K562 (cell line): ENCODE measurements around a stretch of chr18.

GRCh38 chr18:22168231-22168970 is 988 bp upstream of the GATA6 start:
- RAMPAGE, long total RNA = no peak
- RRBS = no CpG with 5 or more reads among the region's 42 CpGs
PRO-cap:
- standard = no peak
- CoPRO, capped RNA only, 2 experiments = no peak in any of the 2 experiments
- CoPRO, capped and uncapped RNA, 2 experiments = no peak in any of the 2 experiments
- CoPRO, uncapped RNA only, 2 experiments = no peak in any of the 2 experiments
CAGE:
- cytosol, long polyA plus RNA = no peak
- long polyA plus RNA = no peak
- nucleolus, long total RNA = no peak
- nucleus, long polyA plus RNA = no peak

DNA sequence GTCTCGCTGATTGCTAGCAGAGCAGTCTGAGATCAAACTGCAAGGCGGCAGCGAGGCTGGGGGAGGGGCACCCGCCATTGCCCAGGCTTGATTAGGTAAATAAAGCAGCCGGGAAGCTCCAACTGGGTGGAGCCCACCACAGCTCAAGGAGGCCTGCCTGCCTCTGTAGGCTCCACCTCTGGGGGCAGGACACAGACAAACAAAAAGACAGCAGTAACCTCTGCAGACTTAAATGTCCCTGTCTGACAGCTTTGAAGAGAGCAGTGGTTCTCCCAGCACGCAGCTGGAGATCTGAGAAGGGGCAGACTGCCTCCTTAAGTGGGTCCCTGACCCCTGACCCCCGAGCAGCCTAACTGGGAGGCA is 112.3 kb upstream of the CTAGE1 start:
- RAMPAGE, long total RNA = no peak
- RRBS = no CpG with 5 or more reads among the region's 7 CpGs
PRO-cap:
- standard = no peak
- CoPRO, capped RNA only, 2 experiments = no peak in any of the 2 experiments
- CoPRO, capped and uncapped RNA, 2 experiments = no peak in any of the 2 experiments
- CoPRO, uncapped RNA only, 2 experiments = no peak in any of the 2 experiments
CAGE:
- cytosol, long polyA plus RNA = no peak
- long polyA plus RNA = no peak
- nucleolus, long total RNA = no peak
- nucleus, long polyA plus RNA = no peak

- RAMPAGE, long total RNA = no peak
- RRBS = no CpG with 5 or more reads among the region's 12 CpGs
PRO-cap:
- standard = no peak
- CoPRO, capped RNA only, 2 experiments = no peak in any of the 2 experiments
- CoPRO, capped and uncapped RNA, 2 experiments = no peak in any of the 2 experiments
- CoPRO, uncapped RNA only, 2 experiments = no peak in any of the 2 experiments
CAGE:
- cytosol, long polyA plus RNA = no peak
- long polyA plus RNA = no peak
- nucleolus, long total RNA = no peak
- nucleus, long polyA plus RNA = no peak
These were observed 249.9 kb upstream of the RBBP8 start for GRCh38 chr18:22682956-22683866.

DNA sequence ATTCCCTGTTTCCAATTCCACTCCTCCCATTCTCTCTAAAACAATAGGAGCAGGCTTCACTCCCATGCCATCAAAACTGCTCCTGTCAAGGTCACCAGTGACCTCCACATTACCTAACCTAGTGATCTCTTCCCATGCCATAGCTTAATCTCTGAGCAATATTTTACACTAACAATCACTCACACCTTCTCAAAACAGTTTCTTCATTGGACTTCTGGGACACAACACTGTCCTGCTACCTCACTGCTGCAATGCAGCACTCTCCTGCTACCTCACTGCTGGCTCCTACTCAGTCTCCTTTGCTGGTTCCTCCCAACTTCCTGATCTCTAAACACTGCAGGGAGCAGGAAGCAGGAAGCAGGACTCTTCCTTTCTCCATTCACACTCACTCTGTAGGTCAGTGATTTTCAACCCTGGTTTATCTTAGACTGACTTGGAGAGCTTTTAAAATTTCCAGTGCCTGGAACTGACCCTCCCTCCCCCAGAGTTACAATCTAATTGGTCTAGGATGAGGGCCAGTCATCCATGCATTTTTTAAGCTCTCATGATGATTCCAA is 243.5 kb upstream of the RBBP8 start:
- RAMPAGE, long total RNA = no peak
PRO-cap:
- standard = no peak
- CoPRO, capped RNA only, 2 experiments = no peak in any of the 2 experiments
- CoPRO, capped and uncapped RNA, 2 experiments = no peak in any of the 2 experiments
- CoPRO, uncapped RNA only, 2 experiments = no peak in any of the 2 experiments
CAGE:
- cytosol, long polyA plus RNA = no peak
- long polyA plus RNA = no peak
- nucleolus, long total RNA = no peak
- nucleus, long polyA plus RNA = no peak

- RAMPAGE, long total RNA = no peak
- RRBS = no CpG with 5 or more reads among the region's 8 CpGs
PRO-cap:
- standard = no peak
- CoPRO, capped RNA only, 2 experiments = no peak in any of the 2 experiments
- CoPRO, capped and uncapped RNA, 2 experiments = no peak in any of the 2 experiments
- CoPRO, uncapped RNA only, 2 experiments = no peak in any of the 2 experiments
CAGE:
- cytosol, long polyA plus RNA = no peak
- long polyA plus RNA = no peak
- nucleolus, long total RNA = no peak
- nucleus, long polyA plus RNA = no peak
These were observed 60.1 kb upstream of the RBBP8 start for GRCh38 chr18:22872755-22873664.

DNA sequence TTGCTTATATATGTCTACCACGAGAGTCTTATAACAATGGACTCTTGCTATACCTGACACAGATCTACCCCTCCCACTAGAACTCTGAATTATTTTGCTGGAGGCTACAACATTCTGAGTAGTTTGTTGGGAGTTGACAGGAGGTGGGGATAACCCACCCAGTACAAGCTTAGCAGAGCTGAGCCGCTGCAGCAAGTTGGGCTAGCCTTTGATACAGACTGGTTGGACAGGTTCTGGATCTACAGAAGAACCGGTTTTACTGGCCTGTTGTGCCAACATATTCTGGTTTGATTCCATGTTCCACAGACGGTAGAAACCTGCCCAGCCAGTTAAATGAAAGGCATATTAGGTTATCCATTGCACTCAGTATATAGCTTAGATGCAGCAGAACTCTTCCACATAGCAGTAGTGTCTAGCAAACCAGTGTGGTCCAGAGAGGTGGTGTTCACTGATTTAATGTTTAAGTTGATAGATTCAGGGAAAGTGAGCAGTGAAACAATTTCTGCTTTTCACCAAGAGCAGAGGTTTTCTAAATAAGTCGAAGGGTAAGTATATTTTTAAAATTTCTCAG is 19.3 kb upstream of the RBBP8 start:
- RAMPAGE, long total RNA = no peak
- RRBS = no CpG with 5 or more reads among the region's 5 CpGs
PRO-cap:
- standard = no peak
- CoPRO, capped RNA only, 2 experiments = no peak in any of the 2 experiments
- CoPRO, capped and uncapped RNA, 2 experiments = no peak in any of the 2 experiments
- CoPRO, uncapped RNA only, 2 experiments = no peak in any of the 2 experiments
CAGE:
- cytosol, long polyA plus RNA = no peak
- long polyA plus RNA = no peak
- nucleolus, long total RNA = no peak
- nucleus, long polyA plus RNA = no peak

GRCh38 chr18:22974594-22975134 is 41.5 kb downstream of the RBBP8 start:
- RAMPAGE, long total RNA = no peak
- RRBS = no CpG with 5 or more reads among the region's 9 CpGs
PRO-cap:
- standard = no peak
- CoPRO, capped RNA only, 2 experiments = no peak in any of the 2 experiments
- CoPRO, capped and uncapped RNA, 2 experiments = no peak in any of the 2 experiments
- CoPRO, uncapped RNA only, 2 experiments = no peak in any of the 2 experiments
CAGE:
- cytosol, long polyA plus RNA = no peak
- long polyA plus RNA = no peak
- nucleolus, long total RNA = no peak
- nucleus, long polyA plus RNA = no peak

DNA sequence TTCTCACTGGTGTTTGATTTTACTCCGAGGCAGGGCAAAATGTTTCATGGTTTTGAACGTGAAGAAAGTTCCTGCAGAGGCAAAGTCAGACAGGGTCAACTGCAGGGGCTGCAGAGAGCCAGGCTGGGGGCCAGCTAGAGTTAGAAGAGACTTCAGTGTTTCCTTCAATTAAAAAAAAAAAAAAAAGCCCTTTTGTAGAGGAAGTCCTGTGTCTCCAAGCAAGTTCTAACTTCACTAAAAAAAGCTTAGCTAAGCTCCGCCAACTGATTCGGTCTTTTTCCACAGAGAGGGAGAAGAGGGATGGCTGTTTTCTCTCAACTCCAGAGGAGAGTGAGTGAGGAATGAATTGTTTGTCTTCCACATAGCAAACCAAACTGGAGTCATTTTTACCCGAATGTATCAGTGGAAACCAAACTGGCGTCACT is 56.3 kb upstream of the CABLES1 start:
- RAMPAGE, long total RNA = no peak
- RRBS = no CpG with 5 or more reads among the region's 6 CpGs
PRO-cap:
- standard = no peak
- CoPRO, capped RNA only, 2 experiments = no peak in any of the 2 experiments
- CoPRO, capped and uncapped RNA, 2 experiments = no peak in any of the 2 experiments
- CoPRO, uncapped RNA only, 2 experiments = no peak in any of the 2 experiments
CAGE:
- cytosol, long polyA plus RNA = no peak
- long polyA plus RNA = no peak
- nucleolus, long total RNA = no peak
- nucleus, long polyA plus RNA = no peak

DNA sequence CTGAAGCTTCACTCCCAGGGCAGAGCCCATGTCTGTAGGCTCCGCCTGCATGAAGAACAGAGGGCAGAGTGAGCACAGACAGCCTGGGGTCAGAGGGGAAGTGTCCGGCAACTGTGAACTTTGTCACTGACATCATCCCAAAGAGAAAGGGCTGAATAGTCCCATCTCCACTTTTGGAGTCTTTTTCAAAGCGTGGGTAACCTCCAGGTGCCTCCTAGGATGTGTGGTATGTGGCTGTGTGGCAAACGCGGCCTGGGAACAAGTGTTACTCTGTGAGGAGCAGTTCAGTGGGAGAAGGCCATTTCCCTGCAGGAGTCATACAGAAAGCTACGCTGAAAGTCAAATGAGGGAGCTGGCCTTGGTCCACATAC is 54.5 kb downstream of the CABLES1 start:
- RAMPAGE, long total RNA = no peak
- RRBS = no CpG with 5 or more reads among the region's 6 CpGs
PRO-cap:
- standard = no peak
- CoPRO, capped RNA only, 2 experiments = no peak in any of the 2 experiments
- CoPRO, capped and uncapped RNA, 2 experiments = no peak in any of the 2 experiments
- CoPRO, uncapped RNA only, 2 experiments = no peak in any of the 2 experiments
CAGE:
- cytosol, long polyA plus RNA = no peak
- long polyA plus RNA = no peak
- nucleolus, long total RNA = no peak
- nucleus, long polyA plus RNA = no peak

DNA sequence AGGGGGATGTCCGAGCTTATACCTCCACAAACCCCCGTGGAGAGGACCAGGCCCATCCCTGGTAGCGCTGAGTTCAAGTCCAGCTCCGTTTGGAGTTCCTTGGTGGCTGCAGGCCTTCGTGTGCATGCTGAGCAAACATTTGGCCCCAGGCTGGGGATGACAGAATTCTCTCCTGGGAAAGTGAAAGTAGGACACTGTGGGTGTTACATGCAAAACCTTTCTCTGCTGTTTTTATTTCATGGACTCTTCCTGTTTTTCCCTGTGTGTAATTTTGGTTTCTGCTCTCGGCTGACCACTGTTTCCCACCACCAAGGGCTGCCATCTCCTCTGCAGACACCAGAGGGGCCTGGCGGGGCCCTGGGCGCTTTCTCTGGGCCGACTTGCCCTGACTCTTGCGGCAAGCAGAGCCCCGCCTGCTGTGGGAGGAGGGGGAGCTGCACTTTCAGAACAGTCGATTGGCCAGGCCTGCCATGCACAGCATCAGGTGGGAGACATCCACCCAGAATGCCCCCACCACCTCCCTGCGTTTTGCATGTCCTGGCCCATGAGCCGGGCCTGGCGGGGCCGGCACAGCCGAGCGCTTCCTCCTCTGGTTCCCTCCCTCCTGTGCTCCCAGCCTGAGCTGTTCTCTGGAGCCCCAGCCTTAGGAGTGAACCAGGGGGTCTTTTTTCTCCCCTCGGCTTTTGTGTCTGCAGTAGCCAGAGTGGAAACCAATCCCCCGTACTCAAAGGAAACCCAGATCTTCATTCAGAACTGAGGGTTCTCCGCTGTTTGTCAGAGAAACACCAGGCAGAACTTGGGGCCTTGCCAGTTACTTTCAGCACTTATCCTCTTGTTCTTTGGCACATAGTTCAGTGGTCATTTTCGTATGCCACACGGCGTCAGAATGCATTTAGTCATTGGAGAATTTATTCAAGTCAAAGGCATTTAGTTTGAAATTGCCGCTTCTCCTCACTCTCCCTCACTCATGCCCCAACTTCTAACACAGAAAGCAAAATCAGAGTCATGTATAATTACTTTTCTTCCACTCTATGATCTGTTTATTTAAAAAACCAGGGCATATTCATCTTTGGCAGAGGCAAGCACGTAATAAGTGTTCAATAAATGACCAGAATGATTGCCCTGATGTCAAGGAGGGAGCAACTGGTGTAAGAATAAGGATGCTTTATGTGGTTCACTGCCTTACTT is 102.6 kb downstream of the CABLES1 start:
- RAMPAGE, long total RNA = no peak
- RRBS = no CpG with 5 or more reads among the region's 26 CpGs
PRO-cap:
- standard = no peak
- CoPRO, capped RNA only, 2 experiments = no peak in any of the 2 experiments
- CoPRO, capped and uncapped RNA, 2 experiments = no peak in any of the 2 experiments
- CoPRO, uncapped RNA only, 2 experiments = no peak in any of the 2 experiments
CAGE:
- cytosol, long polyA plus RNA = no peak
- long polyA plus RNA = no peak
- nucleolus, long total RNA = no peak
- nucleus, long polyA plus RNA = no peak

DNA sequence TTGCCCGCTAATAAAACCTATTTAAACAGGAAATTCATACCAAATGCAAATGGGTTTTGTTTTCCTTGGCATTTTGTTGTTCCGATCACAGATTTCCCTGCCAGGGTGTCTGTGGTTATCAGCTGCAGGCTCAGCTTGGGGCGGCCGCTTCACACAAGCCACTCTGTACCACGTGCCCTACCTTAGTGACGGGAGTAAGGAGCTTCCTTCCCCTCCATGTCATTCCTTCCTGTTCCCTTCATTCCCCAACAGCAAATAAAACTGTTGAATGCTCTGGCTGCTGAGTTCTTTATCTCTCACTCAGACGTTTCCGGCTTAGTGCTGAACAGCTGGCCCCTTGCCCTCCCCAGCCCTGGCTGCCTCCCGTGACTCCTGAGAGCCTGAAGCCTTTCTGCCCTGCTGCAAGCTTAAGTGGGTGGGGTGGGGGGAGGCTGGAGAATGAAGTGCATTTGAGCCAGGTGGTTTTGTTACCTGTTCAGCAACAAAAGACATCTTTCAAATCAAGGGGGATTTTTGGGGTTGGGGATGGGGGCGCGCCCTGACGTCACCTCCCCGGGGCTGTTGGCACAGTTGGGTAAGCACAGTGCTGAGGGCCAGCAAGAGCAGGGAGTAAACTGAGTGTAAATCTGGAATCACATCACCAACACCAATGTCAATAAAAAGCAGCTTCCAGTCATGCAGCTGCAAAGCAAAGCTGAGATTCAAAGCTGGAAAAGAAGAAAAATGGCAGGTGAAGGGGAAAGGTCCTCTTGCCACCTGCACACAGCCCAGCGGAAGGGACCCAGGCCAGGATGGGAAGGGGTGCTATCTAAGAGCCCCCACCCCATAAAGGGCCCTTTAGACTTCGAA is 125.1 kb downstream of the CABLES1 start:
- RAMPAGE, long total RNA = no peak
- RRBS = no CpG with 5 or more reads among the region's 15 CpGs
PRO-cap:
- standard = unidirectional peak, minus-strand start at position 257 of the sequence
- CoPRO, capped RNA only, 2 experiments = no peak in any of the 2 experiments
- CoPRO, capped and uncapped RNA, 2 experiments = no peak in any of the 2 experiments
- CoPRO, uncapped RNA only, 2 experiments = no peak in any of the 2 experiments
CAGE:
- cytosol, long polyA plus RNA = no peak
- long polyA plus RNA = no peak
- nucleolus, long total RNA = no peak
- nucleus, long polyA plus RNA = no peak

DNA sequence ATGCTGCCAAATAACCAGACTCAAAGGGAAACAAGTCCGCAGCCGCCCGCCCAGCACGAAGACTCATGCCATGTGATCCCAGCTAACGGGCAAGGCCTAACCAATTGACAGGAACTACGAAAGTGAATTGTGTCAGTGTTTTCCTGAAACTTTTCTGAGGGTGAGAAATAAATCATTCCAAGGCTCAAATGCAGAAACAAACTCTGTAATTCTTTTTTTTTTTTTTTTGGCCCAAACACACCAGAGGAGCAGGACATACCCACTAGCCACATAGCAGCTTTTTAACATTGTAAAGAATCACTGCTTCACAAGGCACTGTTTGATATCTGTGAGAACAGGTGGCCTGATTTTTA is 82.4 kb downstream of the TMEM241 start:
- RAMPAGE, long total RNA = no peak
- RRBS = no CpG with 5 or more reads among the region's 6 CpGs
PRO-cap:
- standard = no peak
- CoPRO, capped RNA only, 2 experiments = no peak in any of the 2 experiments
- CoPRO, capped and uncapped RNA, 2 experiments = no peak in any of the 2 experiments
- CoPRO, uncapped RNA only, 2 experiments = no peak in any of the 2 experiments
CAGE:
- cytosol, long polyA plus RNA = no peak
- long polyA plus RNA = no peak
- nucleolus, long total RNA = no peak
- nucleus, long polyA plus RNA = no peak

DNA sequence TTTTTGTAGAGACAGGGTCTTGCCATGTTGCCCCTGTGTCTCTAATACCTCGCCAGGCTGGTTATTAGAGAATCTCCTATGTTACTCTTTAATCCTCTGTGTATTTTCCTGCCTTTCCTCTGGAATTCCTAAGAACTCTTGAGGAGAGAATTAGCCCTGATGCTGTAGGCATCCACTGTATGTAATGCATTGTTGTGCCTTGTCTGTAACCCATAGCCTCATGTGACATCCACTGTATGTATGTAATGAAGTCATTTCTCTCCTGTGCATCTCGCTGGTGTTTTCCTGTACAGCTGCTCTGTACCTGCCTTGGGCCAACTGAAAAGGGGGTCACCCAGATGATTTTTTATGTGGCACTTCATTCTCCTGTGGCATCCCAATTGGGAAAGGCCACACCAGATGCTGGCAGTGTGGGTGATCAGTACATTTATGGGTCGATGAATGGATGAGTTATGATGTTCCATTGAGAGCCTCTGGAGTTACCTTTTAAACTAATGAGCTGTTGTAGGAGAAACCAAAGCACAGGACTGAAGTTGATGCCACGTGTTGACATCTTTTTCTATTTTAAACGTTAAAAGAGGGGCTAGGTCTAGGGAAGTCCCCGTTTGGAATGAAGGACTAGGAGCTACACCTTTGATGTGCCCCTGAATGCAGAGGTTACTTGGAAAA is 22.6 kb downstream of the RMC1 start:
- RAMPAGE, long total RNA = no peak
- RRBS = no CpG with 5 or more reads among the region's 6 CpGs
PRO-cap:
- standard = no peak
- CoPRO, capped RNA only, 2 experiments = no peak in any of the 2 experiments
- CoPRO, capped and uncapped RNA, 2 experiments = no peak in any of the 2 experiments
- CoPRO, uncapped RNA only, 2 experiments = peak in 2 of 2 experiments; most common plus-strand start position 100 of the sequence (in 1); most common minus-strand start position 63 of the sequence (in 1)
CAGE:
- cytosol, long polyA plus RNA = no peak
- long polyA plus RNA = no peak
- nucleolus, long total RNA = no peak
- nucleus, long polyA plus RNA = no peak

- RAMPAGE, long total RNA = no peak
- RRBS = 87% methylated on average over 2 of the region's 10 CpGs
PRO-cap:
- standard = no peak
- CoPRO, capped RNA only, 2 experiments = no peak in any of the 2 experiments
- CoPRO, capped and uncapped RNA, 2 experiments = no peak in any of the 2 experiments
- CoPRO, uncapped RNA only, 2 experiments = no peak in any of the 2 experiments
CAGE:
- cytosol, long polyA plus RNA = no peak
- long polyA plus RNA = no peak
- nucleolus, long total RNA = no peak
- nucleus, long polyA plus RNA = no peak
These were observed 7.7 kb downstream of the NPC1 start for GRCh38 chr18:23578484-23579122.

DNA sequence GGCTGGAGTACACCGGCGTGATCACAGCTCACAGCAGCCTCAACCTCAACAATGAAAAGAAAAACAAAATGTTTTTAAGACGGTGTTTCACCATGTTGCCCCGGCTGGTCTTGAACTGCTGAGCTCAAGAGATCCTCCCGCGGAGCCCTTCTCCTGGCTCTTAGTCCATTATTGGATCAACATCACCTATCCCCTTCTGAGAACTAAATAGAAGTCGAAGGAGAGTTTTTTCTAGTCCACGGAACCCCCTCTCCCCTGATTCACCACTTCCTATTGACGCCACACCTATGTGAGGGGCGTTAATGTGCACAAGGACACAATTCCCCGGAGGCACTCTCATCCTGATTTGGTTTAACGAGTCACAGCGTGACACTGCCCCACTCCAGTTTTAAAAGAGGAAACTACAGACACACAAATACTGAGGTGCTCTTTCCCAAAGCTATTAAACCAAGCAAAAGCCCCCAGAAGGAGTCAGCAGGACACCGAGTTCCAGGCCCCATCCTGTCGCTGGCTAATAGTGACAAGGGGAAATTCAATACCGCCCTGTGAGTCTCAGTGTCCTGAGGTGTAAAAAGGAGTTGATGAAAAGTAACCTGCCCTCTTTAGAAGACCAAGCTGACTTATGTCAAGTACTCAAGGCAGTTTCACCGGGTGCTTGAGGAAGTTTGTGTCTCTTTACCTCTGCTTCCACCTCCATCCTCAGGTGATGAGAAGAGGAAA is 960 bp downstream of the NPC1 start:
- RAMPAGE, long total RNA = no peak
- RRBS = 54% methylated on average over 4 of the region's 17 CpGs
PRO-cap:
- standard = no peak
- CoPRO, capped RNA only, 2 experiments = peak in 2 of 2 experiments; most common plus-strand start position 380 of the sequence (in 2); most common minus-strand start position 153 of the sequence (in 1)
- CoPRO, capped and uncapped RNA, 2 experiments = no peak in any of the 2 experiments
- CoPRO, uncapped RNA only, 2 experiments = no peak in any of the 2 experiments
CAGE:
- cytosol, long polyA plus RNA = no peak
- long polyA plus RNA = no peak
- nucleolus, long total RNA = no peak
- nucleus, long polyA plus RNA = no peak

DNA sequence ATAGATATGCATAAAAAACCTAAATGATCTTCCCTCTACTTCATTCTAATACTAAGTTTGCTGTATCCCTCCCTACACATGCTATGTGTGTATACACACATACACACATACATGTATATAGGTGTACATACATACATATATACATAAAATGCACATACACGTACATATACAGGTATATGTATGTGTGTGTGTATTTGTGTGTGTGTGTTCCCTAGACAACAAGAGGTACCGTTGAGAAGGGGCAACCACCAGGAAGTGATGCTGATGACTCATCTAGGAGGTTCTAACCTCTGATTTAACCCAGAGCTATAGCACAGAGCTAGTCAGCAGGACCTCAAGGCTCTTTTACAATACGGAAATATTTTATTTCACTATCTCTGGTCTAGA is 139.1 kb downstream of the LAMA3 start:
- RAMPAGE, long total RNA = no peak
- RRBS = no CpG with 5 or more reads among the region's 3 CpGs
PRO-cap:
- standard = no peak
- CoPRO, capped RNA only, 2 experiments = no peak in any of the 2 experiments
- CoPRO, capped and uncapped RNA, 2 experiments = no peak in any of the 2 experiments
- CoPRO, uncapped RNA only, 2 experiments = no peak in any of the 2 experiments
CAGE:
- cytosol, long polyA plus RNA = no peak
- long polyA plus RNA = no peak
- nucleolus, long total RNA = no peak
- nucleus, long polyA plus RNA = no peak

GRCh38 chr18:23881625-23882116 is 132.9 kb upstream of the TTC39C start:
- RAMPAGE, long total RNA = no peak
- RRBS = no CpG with 5 or more reads among the region's 12 CpGs
PRO-cap:
- standard = no peak
- CoPRO, capped RNA only, 2 experiments = no peak in any of the 2 experiments
- CoPRO, capped and uncapped RNA, 2 experiments = no peak in any of the 2 experiments
- CoPRO, uncapped RNA only, 2 experiments = no peak in any of the 2 experiments
CAGE:
- cytosol, long polyA plus RNA = no peak
- long polyA plus RNA = no peak
- nucleolus, long total RNA = no peak
- nucleus, long polyA plus RNA = no peak

DNA sequence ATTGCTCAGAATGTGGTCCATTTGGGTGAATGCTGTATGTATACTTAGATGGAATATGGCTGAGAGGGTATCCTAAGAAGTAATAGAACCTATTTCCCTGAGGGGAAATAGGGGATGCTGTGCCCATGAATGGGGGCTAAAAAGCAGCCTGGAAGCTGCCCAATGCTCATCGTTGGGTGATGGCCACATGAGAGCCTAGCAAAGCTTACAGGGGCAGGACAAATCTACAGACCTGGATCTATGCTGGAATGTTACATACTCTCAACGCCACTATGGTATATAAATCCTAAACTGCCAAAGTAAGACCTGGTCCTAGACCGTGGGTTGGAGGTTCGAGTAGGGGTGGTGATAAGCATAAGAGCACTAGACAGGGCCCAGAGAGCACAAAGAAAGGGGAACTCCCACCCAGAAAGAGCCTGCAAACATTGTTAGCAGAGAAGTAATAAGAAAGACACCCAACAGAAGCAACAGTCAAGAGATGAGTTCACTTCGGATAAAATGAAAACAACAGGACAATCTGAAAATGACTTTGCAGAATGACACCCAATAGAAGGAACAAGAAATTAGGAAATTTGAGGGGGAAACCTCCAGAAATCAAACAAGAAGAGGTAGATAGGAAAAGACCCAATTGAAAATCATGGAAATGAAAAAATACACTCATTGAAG is 117.9 kb upstream of the TTC39C start:
- RAMPAGE, long total RNA = no peak
- RRBS = no CpG with 5 or more reads among the region's 5 CpGs
PRO-cap:
- standard = no peak
- CoPRO, capped RNA only, 2 experiments = no peak in any of the 2 experiments
- CoPRO, capped and uncapped RNA, 2 experiments = no peak in any of the 2 experiments
- CoPRO, uncapped RNA only, 2 experiments = no peak in any of the 2 experiments
CAGE:
- cytosol, long polyA plus RNA = no peak
- long polyA plus RNA = no peak
- nucleolus, long total RNA = no peak
- nucleus, long polyA plus RNA = no peak